NT2/D1 (cell line): Measurements from ENCODE around the genes PER3 and ERRFI1.

- RRBS, 2 experiments = no CpG with 5 or more reads among the region's 4 CpGs
Measured at GRCh38 chr1:6700658-6701087, 943 bp downstream of the DNAJC11 start.

- RRBS, 2 experiments = under 1 to 2% methylated on average over 58 to 59 of the region's 113 CpGs
Measured at GRCh38 chr1:6784039-6785198, 835 bp upstream of the CAMTA1 start.

DNA sequence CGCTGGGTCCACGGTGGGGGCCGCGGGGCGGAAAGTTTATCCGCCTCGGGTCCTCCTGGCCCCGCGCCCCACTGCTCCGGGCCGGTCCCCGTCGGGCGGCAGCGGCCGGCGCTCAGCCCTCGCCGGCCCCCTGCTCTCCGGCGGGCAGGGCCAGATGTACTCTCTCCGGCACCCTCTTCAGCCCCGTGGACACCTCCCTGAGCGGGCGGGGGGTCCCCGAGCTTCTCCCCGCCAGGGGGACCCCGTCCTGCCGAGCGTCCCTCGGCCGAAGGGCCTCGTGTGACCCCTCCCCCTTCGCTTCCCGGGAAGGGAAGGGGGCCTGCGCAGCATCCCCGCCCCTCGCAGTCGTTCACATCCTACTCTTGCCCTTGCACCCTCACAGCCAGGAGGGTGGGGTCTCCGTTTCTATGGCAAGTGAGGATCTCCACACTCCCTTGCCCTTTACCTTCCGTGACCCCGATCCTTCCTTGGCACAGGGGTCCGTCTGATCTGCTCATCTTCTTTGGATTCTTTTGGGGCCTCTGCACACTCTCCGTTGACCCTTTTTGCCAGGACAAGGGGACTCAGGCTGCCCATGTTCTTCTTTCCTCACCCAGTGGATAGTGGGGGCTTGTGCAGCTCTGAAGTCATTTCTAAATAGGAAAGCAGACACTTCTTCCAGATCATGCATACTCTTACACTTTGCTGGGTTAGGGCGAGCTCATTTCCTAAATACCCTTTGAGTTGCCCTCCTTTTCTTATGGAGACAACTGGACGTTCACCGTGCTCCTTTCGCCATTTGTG lies 896 bp downstream of the CAMTA1 start:
- RRBS, 2 experiments = 0 to 1% methylated on average over 9 of the region's 48 CpGs

- RRBS, 2 experiments = no CpG with 5 or more reads among the region's 10 CpGs
Measured at GRCh38 chr1:6839392-6840148, 54.3 kb downstream of the CAMTA1 start.

- RRBS, 2 experiments = no CpG with 5 or more reads among the region's 6 CpGs
Measured at GRCh38 chr1:6866779-6867139, 81.5 kb downstream of the CAMTA1 start.

DNA sequence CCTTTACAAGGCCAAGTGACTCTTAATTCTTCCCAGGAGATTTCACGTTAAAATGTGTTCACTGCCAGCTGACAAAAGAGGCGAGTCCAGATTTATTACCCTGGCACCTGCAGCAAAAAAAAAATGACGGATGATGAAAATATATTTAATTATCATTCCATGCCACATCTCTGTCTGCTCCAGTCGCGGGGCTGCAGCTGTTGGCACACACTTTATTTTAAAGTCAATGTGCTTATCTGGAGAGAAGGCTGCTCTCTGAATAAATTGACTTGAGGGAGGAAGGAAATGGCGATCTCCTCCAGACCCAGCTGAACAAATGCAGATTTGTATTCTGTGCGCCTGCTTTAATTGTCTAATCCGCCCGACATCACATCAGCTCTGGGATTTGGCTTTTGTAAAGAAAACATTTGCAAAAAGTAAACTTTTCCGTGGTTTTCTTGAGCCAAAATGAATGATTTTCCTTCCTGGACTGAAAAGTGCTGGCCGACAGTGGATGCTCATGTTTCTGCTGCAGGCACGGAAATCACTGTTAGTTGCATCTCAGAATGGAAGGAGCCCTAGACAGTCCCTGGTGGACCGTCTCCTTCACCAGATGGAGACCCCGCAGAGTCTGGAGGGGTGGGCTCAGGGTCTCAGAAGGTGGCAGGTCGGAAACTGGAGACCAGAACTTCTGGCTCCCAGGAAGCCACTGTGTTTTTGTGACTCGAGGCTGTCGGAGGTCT lies 150.2 kb downstream of the CAMTA1 start:
- RRBS, 2 experiments = no CpG with 5 or more reads among the region's 17 CpGs

- RRBS, 2 experiments = no CpG with 5 or more reads among the region's 8 CpGs
Measured at GRCh38 chr1:7025952-7026383, 240.7 kb downstream of the CAMTA1 start.

GRCh38 chr1:7334525-7335216 lies 436.4 kb upstream of the VAMP3 start:
- RRBS, 2 experiments = no CpG with 5 or more reads among the region's 12 CpGs

DNA sequence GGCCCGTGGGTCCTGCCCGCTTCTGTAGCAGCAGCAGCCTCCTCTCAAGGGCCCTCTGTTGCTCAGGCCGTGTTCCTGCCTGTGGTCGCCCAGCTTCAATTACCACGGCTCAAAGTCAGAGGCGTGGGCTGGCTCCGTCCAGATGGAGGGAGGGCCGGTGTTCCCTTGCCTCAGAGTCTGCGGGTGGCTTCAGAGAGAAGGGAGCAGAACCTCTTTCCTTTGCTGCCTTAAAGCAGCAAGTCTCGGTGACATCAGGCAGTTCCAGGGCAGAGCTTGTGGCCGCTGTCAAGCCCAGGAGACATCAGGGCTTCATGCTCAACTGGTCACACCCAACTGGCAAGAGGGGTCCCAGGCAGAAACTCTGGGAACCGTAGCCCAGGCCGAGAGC lies 270.5 kb upstream of the VAMP3 start:
- RRBS, 2 experiments = no CpG with 5 or more reads among the region's 13 CpGs

DNA sequence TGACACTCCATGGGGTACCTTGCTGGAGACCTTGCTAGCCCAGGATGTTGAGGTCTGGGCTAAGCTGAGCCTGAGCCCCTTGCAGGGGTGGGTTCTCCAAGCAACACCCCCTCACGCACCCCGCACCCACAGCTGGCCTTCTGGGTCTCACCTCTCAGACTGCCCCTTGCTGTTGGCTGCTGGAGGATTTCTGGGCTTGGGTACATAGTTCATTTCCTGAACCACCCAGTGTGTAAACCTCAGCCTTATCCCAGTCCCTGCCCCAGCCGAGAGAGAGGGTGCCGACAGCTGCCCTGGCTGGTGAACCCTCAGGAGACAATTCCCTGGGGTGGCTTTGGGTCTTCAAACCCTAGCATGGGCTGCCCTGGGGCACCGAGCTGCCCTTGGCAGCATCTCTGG lies 92.4 kb upstream of the VAMP3 start:
- RRBS, 2 experiments = no CpG with 5 or more reads among the region's 5 CpGs

DNA sequence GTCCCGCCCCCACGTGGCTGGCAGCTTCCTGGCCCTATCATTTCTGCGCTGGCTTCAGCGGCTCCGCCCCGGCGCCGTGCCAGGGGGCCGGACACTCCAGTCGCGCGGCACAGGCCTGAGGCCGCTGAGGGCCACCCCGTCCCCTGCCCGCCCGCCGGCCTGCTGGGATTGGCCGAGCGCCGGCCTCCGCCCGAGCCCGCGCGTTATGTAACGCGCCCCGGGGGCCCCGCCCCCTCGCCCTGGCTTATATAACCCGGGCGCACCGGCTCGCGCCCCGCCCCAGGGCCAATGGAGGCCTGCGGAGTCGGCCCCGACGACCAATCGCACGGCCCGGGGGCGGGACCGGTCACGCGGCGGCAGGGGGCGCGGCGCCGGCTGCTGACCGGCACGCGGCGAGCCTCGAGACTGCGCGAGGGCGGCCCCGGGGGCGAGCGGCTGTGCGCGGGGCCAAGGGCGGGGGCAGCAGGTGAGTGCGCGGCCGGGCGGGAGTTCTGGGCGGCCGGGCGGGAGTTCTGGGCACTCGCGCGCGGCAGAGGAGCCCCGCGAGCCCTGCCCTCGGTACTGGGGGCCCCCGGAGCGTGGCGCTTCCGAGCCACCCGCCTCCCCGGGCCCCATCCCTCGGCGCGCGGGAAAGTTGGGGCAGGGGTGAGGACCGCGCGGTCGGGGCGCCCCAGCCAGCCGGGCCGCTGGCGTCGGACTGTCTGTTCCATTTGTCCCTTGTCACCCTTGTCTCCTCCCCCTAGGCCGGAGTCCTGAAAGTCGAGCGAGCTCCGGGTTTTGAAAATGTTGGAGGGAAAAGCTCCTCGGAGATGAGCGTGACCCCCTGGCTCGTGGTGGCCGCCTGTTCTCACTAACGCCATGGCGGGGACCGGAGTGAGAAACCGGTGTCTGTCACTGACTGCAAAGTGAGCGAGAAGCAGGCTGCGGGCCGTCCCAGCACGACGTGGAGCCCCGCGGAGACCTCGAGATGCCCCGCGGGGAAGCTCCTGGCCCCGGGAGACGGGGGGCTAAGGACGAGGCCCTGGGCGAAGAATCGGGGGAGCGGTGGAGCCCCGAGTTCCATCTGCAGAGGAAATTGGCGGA lies at the start of gene PER3:
Gene PER3 (plus strand): TSS at position 381 of the 1,083 bp plus-strand sequence.
- RRBS, 2 experiments = 8 to 19% methylated on average over 81 to 92 of the region's 129 CpGs

DNA sequence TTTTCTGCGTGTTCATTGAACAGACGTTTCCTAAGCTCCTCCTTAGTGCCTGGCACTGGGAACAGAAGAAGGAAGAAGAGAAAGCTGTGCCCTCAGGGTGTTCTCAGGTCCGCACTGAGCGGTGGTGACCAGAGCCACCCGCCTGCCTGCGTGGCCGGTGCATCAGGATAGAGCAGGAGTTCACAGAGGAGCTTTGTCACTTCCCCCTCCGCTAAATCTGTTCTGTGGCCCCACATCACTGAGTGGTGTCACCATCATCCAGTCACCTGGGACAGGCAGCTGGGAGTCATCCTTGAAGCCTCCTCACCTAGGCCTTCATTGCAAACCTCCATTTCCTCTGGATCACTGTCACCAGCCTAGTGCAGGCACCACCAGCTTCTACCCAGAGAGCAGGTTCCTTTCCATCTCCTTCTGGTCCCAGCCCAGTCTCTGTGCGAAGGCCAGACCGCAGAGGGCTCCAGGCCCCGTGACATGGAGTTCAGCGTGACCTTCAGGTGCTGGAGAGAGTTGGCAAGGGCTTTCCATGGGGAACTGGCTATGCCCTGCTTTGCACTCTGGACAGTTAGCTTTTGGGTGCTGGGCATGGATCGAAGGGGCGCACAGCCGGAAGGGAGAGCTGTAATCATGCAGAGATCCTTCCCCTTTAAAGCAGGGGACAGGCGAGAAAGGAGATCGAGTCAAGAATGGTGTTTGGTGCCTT lies 21.8 kb downstream of the PARK7 start:
- RRBS, 2 experiments = no CpG with 5 or more reads among the region's 17 CpGs

DNA sequence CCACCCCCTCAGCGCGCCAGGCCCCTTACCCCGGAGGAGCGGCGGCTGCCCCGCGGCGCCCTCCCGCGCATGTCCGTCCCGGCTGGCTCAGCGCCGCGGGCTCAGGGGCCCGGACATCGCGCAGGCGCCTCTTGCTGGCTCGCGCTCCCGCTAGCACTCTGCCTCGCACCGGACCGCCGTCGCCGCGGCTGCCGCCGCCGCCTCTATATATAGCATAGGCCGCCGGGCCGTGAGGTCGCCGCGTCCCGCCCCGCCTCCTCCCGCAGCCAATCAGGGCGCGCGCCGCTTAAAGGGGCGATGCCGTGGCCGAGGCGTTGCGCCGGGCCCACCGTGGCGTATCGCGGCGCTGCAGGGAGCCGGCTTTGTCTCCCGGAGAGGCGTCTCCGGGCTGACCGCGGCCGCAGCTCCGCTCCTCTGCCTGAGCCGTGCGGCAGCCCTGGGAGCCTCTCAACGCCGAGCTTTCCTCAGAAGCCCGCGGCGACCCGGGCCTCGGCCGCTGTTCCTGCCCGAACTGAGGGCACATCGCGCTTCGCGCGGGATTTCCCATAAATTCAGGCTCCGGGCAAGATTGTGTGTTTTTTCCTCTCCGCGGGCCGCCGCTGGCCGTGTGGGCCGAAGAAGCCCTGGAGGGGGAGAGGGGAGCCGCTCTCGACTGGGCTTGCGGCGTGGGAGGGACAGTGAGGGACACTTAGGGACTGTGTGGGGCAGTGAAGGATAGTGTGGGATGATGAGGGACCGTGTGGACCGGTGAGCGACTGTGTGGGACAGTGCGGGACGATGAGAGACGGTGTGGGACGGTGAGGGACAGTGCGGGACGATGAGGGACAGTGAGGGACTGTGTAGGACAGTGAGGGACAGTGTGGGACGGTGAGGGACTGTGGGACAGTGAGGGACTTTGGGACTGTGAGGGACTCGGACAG lies at the start of gene ERRFI1:
Gene ERRFI1 (minus strand): TSS at position 181 of the 920 bp plus-strand sequence.
- RRBS, 2 experiments = under 1 to 1% methylated on average over 63 of the region's 102 CpGs

DNA sequence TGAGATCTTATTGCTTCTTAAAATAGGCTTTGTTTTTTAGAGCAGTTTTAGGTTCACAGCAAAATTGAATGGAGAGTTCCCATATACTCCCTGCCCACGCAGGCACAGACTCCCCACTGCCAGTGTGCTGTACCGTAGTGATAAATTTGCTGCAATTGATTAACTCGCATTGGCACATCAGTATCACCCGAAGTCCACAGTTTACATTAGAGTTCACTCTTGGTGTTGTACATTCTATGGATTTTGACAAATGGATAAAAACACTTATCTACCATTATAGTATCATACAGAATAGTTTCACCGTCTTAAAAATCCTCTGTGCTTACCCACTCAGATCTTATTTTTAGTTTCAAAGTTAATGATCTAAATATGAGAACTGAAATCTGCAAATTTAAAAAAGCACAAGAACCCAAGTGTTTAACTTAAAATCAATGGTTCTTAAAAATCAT lies 71.9 kb upstream of the ERRFI1 start:
- RRBS, 2 experiments = no CpG with 5 or more reads among the region's 5 CpGs

DNA sequence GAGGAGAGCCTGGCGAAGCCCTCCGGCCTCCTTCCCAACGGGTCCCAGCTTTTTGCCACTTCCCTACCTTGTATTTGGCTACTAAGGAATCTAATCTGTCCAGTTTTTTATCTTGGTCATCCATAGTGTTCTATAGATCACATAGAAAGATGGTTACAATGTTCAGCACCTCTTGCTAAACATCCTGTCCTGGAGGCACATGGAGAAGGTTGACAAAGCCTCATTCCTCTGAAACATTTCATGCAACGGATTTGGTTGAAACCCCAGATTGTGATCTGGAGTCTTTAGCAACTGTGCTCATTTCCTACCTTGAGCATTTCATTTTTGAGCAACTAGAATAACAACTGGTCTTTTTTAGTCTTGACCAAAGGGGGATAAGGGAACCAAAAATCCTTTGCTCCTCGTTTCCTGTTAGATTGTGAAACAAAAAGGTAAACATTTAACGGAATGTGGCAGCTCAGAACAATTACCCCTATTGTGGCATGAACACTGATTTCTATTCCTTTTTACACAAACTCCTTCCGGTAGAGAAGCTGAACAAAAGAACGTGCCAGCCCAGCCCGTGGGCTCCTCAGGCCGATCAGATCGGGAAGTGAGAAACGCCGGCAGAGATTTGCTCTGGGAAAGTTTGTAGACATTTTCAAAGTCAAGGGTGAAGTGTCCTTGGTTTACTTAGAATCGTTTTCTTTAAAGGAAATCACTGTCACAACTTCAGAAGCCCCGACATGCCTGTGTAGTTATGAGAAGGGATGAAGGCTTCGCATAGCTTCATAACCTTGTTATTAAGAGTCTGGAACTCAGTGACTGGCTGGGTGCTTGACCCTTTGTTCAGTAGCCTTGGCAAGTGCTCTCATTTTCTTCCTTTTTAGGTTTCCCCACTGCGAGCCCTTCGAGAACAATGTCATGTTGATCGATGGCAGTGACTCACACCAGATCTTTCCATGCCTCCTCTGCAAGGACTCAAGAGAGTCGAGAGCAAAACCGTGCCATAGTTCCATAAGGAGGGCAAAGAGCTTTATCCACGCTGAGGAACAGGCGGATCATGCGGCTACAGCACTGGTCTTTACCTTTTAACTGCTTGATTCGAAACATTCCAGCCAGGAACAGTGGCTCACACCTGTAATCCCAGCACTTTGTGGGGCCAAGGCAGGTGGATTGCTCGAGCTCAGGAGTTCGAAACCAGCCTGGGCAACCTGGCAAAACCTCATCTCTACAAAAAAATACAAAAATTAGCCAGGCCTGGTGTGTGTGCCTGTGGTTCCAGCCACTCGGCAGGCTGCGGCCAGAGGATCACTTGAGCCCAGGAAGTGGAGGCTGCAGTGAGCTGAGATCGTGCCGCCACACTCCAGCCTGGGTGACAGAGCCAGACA lies 95.0 kb upstream of the ERRFI1 start:
- RRBS, 2 experiments = 37 to 78% methylated on average over 6 of the region's 31 CpGs

DNA sequence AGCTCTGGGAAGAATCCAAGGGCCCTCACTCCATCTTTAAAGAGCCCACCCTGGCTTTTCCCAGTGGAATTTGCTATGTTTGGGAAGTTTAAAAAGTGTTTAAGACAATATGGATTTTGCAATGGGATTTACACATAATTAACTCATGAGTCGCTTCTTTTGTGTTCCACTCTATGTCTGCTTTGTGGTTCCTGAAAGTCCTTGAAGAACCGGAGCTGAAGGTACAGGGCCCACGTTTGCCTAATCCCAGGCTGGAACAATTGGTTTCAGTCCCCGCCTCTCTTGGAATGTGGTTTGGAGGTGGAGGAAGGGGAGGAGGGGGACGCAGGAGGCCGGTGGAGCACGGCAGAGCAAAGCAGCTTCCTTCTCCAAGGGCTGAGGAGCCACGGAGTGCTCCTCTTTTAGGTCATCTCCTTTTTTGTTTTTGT lies 129.4 kb upstream of the ERRFI1 start:
- RRBS, 2 experiments = no CpG with 5 or more reads among the region's 8 CpGs

- RRBS, 2 experiments = no CpG with 5 or more reads among the region's 31 CpGs
Measured at GRCh38 chr1:8211722-8212477, 106.0 kb upstream of the SLC45A1 start.

- RRBS, 2 experiments = 93% methylated on average over 3 of the region's 12 CpGs; no CpG with 5 or more reads in 1 of the 2 experiments
Measured at GRCh38 chr1:8283032-8283591, 34.8 kb upstream of the SLC45A1 start.

DNA sequence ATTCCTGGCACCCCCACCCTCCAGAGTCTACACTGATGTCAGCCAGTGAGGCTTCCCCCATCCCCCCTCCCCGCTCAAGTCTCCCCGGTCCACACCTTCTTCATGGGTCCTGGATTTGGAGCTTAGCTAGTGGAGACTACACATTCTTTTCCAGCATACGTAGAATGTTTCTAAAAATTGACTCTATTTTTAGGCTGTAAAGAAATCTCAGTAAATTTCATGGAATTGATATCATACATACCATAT lies 24.7 kb upstream of the SLC45A1 start:
- RRBS, 2 experiments = no CpG with 5 or more reads among the region's 3 CpGs

- RRBS, 2 experiments = no CpG with 5 or more reads among the region's 4 CpGs
Measured at GRCh38 chr1:8399517-8400083, 81.7 kb downstream of the SLC45A1 start.